Measurements from ENCODE around the genes MAPK6 and RSL24D1.

DNA sequence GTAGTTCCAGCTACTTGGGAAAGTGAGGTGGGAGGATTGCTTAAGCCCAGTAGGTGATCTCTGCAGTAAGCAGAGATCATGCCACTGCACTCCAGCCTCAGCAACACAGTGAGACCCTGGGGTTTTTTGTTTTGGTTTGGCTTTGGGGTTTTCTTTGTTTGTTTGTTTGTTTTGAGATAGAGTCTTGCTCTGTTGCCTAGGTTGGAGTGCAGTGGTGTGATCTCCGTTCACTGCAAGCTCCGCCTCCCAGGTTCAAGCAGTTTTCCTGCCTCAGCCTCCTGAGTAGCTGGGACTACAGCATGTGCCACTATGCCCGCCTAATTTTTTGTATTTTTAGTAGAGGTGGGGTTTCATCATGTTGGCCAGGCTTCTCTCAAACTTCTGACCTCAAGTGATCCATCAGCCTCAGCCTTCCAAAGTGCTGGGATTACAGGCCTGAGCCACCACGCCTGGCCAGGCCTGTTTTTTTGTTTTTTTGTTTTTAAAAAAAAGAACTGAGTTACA is 2.4 kb upstream of the LYSMD2 start:
- RRBS = no CpG with 5 or more reads among the region's 4 CpGs

GRCh38 chr15:51856639-51857413 is 27.4 kb downstream of the TMOD3 start:
- RRBS = no CpG with 5 or more reads among the region's 5 CpGs

GRCh38 chr15:51923973-51924721 is 47.4 kb downstream of the LEO1 start:
- RRBS = no CpG with 5 or more reads among the region's 8 CpGs

- RRBS = under 1% methylated on average over 17 of the region's 63 CpGs
Observed at GRCh38 chr15:52018301-52019378, at the start of gene MAPK6. Gene MAPK6 (plus strand): TSS chr15:52019219.

- RRBS = no CpG with 5 or more reads among the region's 12 CpGs
Observed at GRCh38 chr15:52031472-52032065, 12.6 kb downstream of the MAPK6 start.

- RRBS = no CpG with 5 or more reads among the region's 4 CpGs
Observed at GRCh38 chr15:52080894-52081280, 31.7 kb downstream of the BCL2L10 start.

DNA sequence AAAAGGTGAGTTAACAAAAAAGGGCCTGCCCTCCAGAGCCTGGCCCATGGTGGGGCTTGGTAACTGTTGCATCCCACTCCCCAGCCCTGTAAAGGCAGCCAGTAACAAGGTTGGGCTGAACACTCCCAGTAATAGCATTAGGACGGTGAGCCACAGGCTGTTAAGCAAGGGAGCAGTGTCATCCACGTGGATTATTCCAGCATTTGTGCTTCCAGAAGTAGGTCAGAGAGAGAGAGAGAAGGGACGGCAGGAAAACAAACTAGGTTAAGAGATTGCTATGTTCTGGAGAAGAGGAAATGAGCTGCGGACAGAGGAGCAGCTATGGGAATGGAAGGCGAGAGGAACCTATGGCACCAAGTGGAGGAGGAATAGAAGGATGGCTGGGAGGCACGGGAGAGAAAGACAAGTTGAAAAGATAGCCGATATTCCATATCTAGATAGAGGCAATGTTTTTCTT is 4.0 kb downstream of the GNB5 start:
- RRBS = no CpG with 5 or more reads among the region's 7 CpGs

DNA sequence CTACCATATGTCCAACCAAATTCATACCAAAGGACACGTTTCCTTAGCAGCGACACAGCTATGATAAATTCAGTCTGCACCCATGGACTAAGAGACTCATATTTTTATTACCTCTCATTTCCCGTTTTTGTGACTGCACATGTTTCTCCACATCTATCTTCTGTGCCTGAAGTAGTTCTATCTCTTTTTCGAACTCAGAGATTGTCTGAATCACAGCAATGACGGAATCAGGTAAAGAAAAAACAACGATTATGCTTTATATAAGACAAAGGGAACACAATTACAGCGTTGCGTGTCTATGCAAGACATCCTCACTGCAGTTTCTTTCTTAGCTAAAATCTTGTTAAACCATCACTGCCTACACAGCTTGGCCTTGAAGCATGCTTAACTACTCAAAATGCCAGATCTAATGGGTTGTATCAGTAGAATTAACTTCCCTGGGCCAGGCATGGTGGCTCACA is 34.2 kb upstream of the GNB5 start:
- RRBS = no CpG with 5 or more reads among the region's 8 CpGs

- RRBS = 78% methylated on average over 2 of the region's 12 CpGs
Observed at GRCh38 chr15:52244131-52244751, 51.4 kb downstream of the MYO5C start.

- RRBS = no CpG with 5 or more reads among the region's 7 CpGs
Observed at GRCh38 chr15:52257555-52258268, 37.9 kb downstream of the MYO5C start.

DNA sequence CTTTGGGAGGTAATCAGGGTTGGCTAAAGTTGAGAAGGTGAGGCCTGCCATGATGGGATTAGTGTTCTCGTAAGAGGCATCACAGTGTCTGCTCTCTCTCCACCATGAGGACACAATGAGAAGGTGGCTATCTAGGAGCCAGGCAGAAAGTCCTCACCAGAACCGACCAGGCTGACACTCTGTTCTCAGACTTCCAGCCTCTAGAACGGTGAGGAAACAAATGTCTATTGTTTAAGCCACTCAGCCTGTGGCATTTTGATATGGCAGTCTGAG is 32.8 kb downstream of the MYO5C start:
- RRBS = no CpG with 5 or more reads among the region's 3 CpGs

- RRBS = no CpG with 5 or more reads among the region's 8 CpGs
Observed at GRCh38 chr15:52310715-52311342, 15.2 kb upstream of the MYO5C start.

GRCh38 chr15:52372081-52372489 is 76.5 kb upstream of the MYO5C start:
- RRBS = no CpG with 5 or more reads among the region's 12 CpGs

- RRBS = no CpG with 5 or more reads among the region's 6 CpGs
Observed at GRCh38 chr15:52518845-52519338, 9.8 kb downstream of the MYO5A start.

GRCh38 chr15:52602217-52602858 is 33.5 kb upstream of the ARPP19 start:
- RRBS = no CpG with 5 or more reads among the region's 2 CpGs

DNA sequence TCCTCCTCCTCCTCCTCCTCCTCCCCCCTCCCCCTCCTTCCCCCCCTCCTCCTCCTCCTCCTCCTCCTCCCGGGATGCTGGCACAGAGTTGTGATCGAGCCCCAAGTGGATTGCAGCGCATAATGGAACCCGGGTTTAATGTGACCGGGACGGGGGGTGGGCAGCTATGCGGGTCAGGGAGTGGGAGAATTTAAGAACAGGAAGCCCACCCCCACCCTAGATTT is 496 bp upstream of the ATOSA start:
- RRBS = 4% methylated on average over 4 of the region's 7 CpGs

DNA sequence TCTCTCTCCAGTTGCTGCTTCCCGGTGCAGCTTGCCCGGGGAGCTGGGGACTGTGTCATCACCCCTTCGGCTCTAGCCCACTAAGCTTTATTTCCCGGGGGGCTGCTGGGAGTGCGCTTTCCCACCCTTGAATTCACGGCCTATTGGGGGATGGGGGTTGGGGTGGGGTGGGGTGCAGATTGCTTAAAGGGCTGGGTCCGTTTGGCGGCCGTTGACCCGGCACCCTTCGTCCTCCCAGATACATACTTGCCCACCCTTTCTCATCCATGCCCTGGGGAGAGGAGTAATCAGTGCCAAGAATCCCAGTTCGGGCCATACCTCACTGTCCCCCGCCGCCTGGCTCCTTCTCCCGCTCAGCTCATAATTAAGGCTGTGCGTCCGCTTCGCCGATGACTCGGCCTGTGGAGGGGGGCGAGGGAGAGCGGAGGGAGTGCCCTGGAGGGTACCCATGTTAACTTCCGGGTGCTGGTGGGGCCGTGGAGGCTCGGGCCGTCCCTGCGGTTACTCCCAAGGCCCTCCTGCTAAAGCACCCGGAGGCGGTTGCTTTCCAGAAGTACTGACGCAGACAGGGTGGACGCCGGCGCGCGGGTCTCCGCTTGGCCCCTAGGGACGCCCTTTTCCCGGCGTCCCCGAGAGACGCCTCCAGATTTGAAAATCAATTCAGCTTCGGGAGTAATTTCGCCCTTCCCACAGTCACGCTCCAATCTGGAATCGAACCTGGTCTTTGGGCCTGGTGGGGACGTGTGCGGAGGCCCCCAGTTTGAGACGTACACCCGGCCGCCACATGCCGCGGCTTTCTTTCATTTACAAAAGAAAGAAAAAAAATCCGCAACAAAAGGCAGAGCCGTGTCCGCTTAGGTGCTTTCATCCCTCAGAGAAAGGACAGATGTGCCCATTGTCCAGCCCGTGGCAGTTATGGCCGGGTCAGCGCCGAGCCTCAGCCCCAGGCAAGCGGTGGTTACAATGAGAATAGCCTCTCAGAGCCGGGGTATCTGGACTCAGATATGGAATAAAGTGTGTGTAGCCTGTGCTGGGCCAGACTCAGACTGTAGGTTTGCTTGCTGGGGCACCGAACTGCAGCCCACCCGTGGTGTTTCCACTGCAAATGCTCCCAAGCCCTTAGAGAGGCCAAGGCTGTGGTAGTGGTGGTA is 950 bp upstream of the ONECUT1 start:
- RRBS = 6% methylated on average over 29 of the region's 63 CpGs

DNA sequence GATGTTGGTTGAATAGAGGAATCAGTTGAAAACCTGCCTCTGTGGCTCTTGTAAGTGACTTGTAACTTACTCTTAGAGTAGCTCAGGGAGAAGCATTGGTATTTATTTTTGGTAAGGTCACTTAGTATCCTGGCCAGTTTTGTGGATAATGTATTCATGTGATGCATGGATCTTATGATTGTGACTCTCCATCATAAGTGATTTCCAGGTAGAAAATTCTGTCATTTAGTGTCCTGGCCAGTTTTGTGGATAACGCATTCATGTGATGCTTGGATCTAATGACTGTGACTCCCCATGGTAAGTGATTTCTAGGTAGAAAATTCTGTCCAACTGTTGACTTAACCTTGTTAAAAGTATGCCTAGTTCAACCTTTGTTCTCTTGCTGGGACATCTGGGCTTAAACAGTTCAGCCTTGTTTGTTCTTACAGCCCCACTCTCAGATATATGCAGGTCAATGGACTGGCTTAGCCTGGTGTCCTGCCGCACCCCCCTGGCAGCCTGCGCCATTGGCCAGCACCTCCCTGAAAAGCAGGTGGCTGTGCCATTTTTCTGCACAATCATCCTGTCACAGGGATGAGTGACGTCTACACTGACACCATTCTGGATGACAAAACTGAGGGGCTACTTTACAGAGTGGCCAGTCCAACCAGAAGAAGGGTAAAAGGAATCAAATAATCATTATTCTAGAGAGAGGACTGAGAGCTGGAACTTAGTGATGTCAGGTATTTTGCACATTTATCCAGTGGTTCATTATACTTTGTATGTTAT is 244.6 kb upstream of the ONECUT1 start:
- RRBS = no CpG with 5 or more reads among the region's 4 CpGs

DNA sequence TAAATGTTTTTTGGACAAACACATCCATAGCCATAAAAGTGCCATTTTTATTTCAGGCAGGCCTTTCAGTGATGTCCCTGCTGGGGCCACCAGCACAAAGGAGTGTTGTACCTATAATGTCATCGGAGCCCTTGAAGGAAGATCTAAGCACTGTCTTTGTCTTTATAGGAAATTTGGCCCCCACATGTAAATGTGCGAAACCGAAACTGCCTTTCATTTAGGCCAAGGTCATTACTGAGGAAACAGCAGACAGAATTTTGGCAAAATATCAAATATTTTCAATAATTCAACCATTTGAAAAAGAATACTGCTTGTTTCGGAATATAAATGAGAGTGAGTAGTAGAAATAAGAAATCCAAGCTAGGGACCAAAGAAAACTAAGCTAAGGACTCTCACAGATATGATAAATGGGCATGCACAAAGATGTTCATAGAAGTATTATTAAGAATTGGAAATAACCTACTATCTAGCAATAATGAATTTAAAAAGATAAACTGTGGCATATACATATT is 310.8 kb downstream of the WDR72 start:
- RRBS = no CpG with 5 or more reads among the region's 4 CpGs

DNA sequence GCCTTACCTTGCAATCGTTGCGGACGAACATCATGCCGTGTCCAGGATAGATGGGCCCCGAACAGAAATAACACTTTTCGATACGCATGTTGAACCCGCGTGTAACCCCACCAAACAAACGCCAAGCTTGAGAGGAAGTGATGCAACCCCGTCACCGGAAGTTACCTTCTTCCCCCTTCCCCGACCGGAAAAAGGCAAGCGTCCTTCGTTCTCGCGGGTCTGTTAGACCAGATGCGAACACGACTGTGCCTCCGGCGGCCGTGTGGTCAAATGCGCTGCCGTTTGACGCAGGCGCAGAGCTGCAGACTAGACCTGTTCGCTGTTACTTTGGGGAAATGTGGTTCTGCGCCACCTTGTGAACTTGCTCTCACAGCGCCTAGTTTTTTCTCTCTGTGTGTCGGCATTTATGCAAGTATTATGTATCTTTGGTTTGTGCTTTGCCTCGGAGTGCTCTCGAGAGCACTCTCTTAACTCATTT is at the start of gene RSL24D1:
RSL24D1 (minus strand) TSS at position 139 of the 478 bp plus-strand sequence.
- RRBS = 1% methylated on average over 8 of the region's 33 CpGs

Measured in cardiac fibroblast (primary cell).